Foreskin keratinocyte (primary cell): ENCODE data around the gene DAGLB.

DNA sequence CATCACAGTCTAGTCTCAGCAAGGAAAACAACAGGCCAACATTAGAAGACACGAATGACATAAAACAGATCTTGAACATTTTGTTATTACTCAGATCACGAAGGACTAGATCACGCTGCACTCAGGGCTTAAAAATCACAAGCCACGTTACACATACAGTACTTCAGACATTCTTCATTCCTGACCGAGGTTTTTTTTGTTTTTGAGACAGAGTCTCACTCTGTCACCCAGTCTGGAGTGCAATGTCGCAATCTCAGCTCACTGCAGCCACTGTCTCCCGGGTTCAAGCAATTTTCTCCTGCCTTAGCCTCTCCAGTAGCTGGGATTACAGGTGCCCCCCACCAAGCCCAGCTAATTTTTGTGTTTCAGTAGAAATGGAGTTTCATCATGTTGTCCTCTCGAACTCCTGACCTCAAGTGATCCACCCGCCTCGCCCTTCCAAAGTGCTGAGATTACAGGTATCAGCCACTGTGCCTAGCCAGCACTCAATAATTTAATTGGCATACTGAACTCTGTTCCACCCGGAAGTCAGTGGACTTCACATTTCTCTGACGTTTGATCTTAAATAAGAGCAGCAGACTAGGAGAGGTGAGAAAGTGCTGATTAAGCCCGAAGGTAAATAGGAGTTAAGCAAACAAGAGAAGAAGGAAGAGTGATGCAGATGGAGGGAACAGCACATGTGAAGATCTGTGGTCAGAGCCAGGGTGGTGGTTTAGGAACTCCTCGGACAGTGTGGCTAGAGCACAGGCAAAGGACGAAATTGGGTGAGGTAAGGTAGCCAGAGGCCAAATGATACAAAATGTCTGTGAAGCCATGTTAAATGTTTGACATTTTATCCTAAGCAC, 3.5 kb downstream of the AIMP2 start:
- RAMPAGE, total RNA = no peak

DNA sequence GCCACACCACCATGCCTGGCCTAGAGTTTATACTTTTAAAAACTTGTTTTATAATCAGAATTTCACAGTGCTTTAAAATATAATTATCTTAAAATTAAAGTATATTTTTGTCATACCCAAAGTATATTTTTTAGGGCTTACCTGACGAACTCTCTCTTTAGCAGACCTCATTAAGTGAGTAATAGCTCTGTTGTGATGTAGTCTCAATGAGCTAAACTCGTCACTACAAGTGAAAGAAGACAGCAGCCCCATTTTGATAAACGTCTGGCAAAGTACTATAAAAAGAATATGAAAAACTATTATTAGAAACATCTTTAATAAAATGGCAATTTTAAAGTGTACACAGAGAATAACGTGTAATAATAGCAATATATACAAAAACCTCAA, 9.2 kb downstream of the EIF2AK1 start:
- RAMPAGE, total RNA = no peak

DNA sequence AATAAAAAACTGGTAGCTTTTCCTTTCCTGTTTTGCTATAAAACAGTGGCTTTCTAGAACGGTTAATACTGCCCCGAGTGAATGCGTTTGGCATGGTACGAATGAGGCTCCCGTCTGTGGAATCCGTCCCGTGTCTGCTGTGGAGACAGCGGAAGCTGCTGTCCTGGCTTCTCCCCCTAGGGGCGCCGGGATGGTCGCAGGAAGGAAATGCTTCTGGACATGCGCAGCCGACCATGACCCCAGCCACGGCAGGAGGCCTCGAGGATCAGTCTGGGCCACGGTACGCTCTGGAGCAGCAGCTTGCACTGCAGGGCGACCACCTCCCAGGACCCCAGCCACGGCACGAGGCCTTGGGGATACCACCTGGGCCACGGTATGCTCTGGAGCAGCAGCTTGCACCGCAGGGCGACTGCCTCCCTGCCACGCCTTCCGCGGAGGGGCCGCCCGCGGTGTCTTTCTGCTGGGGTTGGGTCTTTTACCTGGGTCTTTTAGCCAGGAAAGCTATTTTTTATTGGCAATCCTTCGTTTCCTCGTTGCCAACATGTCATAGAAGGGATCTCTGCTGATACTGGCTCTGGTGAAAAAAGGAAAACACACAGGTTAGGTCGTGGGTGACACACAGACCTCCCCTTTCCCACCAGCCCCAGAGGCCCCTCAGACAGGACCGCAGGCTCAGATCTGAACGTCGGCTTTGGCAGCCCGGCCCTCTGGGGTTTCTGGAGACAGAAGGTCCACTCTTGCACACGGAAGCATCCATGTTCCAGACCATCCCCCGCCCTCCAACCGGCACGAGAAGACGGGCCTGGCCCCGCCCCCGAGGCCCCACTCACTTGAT, 59.9 kb downstream of the USP42 start:
- RAMPAGE, total RNA = no peak

- RAMPAGE, total RNA = no peak
Observed at GRCh38 chr7:6247171-6247783, 25.1 kb downstream of the CYTH3 start.

GRCh38 chr7:6271438-6272233, 788 bp downstream of the CYTH3 start:
- RAMPAGE, total RNA = no peak

GRCh38 chr7:6338458-6339243, 10.1 kb downstream of the FAM220A start:
- RAMPAGE, total RNA = no peak

GRCh38 chr7:6376698-6377439, 2.5 kb downstream of the RAC1 start:
- RAMPAGE, total RNA = no peak

DNA sequence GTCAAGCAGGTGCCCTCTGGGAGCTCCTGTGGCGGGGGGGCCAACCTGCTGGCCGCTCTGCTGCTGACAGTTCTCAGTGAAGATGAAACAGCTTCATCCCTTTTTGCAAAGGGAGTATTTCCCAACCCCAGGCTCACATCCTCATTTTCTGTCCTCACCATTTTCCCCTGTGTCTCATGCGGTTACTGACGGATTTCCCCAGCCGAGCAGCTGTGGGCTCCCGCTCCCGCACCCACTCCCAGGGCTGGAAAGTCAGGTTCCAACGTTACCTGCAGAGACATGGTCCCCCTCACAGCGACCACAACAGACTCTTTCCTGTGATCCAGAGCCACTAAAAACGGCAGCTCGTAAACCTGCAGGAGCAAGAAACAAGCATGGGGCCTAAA, 23.3 kb downstream of the DAGLB start:
- RAMPAGE, total RNA = no peak

- RAMPAGE, total RNA = no peak
Observed at GRCh38 chr7:6446982-6448116, at the start of gene DAGLB. Gene DAGLB, minus strand, starts transcription at chr7:6447954.

- RAMPAGE, total RNA = no peak
Observed at GRCh38 chr7:6642122-6642550, 5.0 kb downstream of the ZNF316 start.

GRCh38 chr7:6642551-6643643, 5.8 kb downstream of the ZNF316 start:
- RAMPAGE, total RNA = no peak

DNA sequence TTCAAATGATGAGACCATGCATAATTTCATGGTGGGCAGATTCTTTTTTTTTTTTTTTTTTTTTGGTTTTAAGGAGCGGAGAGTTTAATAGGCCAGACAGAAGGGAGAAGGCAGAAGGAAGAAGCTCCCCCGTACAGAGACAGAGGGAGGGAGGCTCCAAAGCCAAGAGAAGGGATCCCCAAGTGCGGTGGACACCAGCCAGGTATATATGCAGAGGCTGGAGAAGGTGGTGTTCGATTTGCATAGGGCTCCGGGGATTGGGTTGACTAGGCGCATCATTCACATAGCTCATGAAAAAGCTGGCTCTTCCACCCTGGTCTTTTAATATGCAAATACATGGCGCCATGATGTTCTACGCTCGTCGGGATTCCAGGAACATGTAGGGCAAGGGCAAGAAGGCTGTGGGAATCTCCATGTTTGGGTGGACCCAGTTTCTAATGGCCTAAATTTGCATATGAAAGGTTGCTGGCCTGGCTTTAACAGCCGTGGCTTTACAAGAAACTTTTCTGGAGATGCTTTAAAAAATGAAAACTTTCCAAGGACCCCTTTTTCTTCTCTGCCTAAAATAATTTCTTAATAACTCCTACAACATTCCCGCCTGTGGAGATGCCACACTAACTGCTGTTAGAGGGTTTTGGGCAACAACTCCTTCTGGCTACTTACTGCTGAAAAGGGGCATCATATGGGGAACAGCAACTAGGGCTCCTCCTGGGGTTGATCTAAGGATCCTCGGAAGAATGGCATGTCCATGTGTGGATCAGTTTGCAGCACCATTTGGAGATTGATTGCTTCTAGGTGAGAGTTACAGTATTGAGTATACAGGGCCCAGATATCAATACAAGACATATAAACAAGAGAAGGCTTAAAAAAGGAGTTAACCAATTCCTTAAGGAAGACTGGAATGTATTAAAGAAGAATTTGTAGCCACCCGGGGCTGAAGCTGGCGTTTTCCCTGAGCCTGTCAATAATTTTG, 28.3 kb downstream of the C1GALT1 start:
- RAMPAGE, total RNA = no peak

DNA sequence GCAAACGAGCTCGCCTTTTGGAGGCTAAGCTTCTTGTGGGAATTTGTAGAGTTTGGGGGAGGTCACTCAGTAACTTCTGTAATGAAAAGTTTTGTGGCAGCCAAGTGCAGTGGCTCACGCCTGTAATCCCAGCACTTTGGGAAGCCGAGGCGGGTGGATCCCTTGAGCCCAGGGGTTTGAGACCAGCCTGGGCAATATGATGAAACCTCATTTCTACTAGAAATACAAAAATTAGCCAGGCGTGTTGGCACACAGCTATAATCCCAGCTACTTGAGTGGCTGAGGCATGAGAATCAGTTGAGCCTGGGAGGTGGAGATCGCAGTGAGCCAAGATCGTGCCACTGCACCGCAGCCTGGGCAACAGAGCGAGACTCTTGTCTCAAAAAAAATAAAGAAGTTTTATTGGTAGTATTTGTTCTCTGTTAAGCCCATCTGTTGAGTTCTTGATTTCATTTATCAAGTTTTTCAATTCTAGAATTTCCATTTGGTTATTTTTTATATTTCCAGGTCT, 78.5 kb downstream of the C1GALT1 start:
- RAMPAGE, total RNA = no peak

GRCh38 chr7:7569684-7570235, 3.1 kb downstream of the MIOS start:
- RAMPAGE, total RNA = no peak

DNA sequence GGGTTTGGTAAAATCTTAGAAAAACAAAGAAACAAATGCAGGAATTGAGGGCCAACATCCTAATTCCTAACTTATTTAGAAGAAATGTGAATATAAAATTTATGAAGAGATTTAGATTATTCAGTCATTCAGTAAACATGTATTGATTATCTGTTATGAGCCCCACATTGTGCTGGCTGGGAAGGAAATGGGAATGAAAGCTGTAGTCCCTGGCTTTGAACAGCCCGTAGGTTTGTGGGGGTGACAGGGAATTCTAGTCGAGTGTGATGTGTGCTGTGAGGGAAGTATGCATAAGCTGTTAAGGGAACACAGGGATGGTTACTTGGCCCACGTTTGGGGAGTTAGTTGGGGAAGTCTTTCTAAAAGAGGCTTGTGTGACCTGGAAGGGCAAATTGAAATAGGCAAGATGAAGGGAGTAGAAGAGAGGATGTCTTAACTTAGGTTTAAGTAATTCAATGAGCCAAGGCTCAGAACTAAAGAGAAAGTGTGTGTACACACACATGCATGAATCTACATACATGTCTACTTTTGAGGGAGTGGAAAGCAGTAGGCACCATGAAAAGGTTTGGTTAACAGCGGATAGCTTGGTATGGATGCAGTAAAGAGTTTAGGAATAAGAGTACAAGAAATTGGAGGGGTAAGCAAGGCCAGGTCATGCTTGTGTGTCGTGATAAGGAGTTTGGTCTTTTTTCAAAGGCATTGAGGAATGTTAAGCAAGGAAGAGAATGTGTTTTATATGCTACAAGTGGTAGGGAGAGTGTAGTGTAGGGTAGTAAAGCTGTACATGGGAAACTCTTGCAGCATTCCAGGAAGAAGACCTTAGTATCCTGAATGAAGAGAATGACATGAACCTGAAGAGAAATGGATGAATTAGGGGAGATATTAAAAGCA, 102.3 kb upstream of the GLCCI1 start:
- RAMPAGE, total RNA = no peak

DNA sequence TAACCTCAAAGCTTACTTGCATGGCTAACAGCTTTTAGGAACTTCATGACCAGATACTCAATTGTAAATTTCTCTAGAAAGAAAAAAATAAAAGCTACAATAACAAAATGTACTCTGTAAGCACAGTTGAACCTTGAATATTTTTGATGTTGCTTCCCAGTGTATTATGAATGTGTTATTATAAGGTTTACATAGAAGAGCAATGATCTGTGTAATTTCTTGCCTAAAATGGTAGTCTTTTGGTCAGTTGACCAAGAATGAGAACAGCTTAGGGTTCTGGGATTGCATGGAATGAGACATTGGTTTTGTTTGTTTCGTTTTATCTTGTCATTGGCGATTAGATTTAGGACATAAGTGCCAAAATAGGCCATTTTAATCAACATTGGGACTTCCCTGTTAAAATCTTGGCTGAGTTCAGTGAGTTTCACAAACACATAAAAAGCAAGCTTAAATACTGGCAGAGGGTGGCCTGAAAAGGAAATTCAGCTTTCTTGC, 49.2 kb upstream of the GLCCI1 start:
- RAMPAGE, total RNA = no peak

DNA sequence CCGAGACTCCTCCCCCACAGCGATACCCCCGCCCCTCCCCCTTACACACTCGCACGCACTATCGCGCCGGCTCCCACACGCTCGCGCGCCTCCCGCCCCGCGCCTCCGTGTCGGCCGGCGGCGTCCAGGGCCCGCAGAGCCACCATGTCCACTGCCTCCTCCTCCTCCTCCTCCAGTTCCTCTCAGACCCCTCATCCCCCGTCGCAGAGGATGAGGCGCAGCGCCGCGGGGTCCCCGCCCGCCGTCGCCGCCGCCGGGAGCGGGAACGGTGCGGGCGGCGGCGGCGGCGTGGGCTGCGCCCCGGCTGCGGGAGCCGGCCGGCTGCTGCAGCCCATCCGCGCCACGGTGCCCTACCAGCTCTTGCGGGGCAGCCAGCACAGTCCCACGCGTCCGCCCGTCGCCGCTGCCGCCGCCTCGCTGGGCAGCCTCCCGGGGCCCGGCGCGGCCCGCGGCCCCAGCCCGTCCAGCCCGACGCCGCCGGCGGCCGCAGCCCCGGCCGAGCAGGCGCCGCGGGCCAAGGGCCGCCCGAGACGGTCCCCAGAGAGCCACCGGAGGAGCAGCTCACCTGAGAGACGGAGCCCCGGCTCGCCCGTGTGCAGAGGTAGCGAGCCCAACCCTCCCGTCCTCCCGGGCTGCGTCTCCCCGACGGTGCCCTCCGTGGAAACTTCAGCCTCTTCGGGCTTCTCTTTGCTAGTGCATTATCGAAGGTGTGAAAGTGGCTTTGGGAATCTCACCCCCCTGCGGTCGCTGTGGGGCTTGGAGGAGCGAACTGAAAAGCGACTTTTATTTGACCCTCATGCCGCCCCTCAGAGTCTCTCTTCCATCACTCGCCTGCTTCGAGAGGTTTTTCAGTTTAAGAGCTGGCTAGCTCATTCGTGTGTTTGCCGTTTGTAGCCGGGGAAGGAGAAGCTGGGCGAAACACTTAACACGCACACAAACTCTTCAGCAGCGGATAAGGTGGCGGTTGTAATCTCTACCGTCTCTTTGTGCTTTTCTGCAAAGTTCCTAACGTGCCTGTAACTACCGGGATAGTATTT, 929 bp downstream of the GLCCI1 start:
- RAMPAGE, total RNA = no peak

GRCh38 chr7:8140704-8141704, 121.0 kb downstream of the ICA1 start:
- RAMPAGE, total RNA = no peak

GRCh38 chr7:8260861-8261220, 1.1 kb downstream of the ICA1 start:
- RAMPAGE, total RNA = no peak

- RAMPAGE, total RNA = no peak
Observed at GRCh38 chr7:8635738-8636072, 202.3 kb downstream of the NXPH1 start.